Left lobe of liver (tissue), 1 donor: ENCODE results near the gene AGPS.

GRCh38 chr2:177313271-177313774, 48.8 kb upstream of the NFE2L2 start:
- PRO-cap = no peak

DNA sequence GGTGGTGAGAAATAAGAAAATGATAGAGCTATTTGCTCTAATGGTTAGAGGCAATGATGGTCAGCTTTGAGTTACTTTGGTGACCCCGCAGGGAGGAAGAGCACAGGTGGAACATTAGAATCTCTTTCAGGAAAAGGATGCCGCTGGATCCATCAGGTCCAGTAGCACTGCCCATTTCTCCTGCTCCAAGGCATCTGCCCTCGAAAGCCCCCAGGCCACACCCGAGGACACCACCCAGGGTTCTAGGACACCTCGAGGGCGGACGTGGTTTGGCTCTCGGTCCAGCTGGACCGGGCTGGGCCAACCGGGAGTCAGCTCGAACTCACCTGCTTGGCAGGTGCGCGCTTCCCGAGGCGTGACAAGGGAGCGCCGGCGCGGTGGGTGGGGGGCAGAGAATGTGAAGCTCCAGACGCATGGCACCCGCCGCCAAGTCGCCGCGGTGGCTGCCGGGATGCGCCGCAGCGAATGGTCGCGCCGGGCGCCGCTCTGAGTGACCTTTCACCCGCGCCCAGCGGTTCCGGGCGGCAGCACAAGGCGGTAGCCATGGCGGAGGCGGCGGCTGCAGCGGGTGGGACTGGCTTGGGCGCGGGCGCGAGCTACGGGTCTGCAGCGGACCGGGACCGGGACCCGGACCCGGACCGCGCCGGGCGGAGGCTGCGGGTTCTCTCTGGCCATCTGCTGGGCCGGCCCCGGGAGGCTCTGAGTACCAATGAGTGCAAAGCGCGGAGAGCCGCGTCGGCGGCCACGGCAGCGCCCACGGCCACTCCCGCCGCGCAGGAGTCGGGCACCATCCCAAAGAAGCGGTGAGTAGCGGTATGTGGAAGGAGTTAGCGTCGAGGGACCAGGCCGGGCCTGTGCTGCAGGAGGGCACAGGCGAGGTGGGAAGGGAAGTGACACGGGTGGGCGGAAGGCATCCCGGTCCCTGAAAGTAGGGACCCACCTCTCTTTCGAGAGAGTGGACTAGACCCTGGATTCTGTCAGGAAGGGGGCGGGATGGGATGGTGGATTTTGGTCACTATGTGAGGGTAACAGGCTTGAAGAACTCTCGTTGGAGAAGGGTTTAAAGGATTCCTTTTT, at the start of gene AGPS:
Gene AGPS (plus strand): TSS at position 527 of the 1,077 bp plus-strand sequence.
- PRO-cap = bidirectional peak, plus-strand start at position 532 of the sequence, minus-strand start at position 405 of the sequence

- PRO-cap = no peak
These were observed 61.3 kb upstream of the TTC30A start for GRCh38 chr2:177679875-177680192.

DNA sequence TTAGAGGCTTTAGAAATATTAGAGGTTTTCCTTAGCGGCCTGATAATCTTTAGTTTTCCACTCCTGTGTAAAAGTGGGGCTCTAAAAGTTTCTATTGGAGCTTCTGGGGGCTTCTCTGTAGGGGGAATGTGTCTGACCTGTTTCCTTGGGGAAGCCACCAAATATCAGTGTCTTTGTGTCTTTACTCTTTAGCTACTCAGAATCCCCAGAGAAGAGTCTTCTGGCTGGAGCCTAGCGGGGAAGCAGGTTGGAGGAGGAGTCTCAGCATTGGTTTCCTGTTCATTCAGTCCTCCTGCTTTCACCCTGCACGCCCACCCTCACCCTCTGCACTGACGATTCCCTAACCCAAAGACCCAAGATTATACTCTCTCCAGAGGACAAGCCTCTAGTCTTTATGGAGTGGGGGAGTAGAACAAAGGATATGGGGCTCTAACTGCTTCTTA, 112.7 kb upstream of the TTC30A start:
- PRO-cap = no peak

DNA sequence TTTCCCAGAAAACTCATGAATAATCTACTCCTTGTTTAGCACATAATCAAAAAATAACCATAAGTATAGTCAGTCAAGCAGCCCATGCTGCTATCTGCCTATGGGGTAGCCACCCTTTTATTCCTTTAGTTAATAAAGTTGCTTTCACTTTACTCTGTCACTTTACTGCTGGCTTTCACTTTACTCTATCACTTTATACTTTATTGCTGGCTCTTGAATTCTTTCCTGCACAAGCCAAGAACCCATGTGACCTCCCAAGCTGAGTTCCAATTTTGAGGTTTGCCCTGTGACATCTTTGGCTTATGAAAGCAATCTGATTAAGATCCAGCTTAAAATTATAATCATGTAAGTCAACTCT, 165.9 kb upstream of the TTC30A start:
- PRO-cap = unidirectional peak, minus-strand start at position 167 of the sequence

GRCh38 chr2:178493887-178494675, 13.8 kb downstream of the PLEKHA3 start:
- PRO-cap = no peak

DNA sequence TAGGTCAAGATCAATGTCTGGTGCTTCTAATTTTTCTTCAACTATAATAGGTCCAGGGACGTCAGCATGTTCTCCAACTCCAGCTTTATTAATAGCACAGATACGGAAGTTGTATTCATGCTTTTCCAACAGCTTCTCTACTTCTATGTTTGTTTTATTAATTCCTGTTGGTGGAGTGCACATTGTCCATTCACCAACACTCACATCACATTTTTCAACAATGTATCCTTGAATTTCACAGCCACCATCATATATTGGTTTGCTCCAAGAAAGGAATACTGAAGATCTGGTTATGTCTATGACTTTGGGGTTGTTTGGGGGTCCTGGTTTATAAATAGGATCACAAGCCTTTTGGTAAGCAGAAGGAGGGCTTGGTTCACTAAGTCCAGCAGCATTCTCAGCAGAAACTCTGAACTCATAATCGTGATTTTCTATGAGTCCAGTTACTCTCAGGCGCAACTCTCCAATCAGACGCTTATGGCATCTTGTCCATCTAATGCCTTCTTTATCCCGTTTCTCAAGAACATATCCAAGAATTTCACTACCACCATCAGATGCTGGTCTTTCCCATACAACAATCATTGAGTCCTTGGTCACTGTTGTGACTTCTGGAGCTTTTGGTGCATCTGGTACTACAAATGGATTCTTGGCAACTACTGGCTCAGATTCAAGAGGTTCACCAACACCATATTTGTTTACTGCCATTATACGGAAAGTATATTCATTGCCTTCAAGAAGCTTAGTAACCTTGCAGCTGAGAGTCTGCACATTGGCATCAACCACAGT, 89.5 kb downstream of the PLEKHA3 start:
- PRO-cap = no peak

DNA sequence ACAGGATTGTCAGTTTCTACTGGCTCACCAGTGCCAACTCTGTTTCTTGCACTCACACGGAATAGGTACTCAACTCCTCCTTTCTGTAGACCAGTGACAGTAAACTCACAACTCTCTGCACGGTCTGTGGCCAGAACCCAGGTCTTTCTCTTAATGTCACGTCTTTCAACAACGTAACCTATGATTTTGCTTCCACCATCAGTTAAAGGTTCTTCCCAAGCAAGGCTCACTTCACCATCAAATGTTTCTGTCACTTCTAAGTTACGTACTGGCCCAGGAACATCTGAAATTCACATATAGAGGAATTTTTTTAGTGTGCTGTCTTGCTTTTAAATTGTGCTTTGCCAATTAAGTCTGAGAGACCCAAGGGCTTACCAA, 137.9 kb downstream of the PLEKHA3 start:
- PRO-cap = no peak

- PRO-cap = no peak
These were observed 149.3 kb downstream of the PLEKHA3 start for GRCh38 chr2:178629436-178630044.

DNA sequence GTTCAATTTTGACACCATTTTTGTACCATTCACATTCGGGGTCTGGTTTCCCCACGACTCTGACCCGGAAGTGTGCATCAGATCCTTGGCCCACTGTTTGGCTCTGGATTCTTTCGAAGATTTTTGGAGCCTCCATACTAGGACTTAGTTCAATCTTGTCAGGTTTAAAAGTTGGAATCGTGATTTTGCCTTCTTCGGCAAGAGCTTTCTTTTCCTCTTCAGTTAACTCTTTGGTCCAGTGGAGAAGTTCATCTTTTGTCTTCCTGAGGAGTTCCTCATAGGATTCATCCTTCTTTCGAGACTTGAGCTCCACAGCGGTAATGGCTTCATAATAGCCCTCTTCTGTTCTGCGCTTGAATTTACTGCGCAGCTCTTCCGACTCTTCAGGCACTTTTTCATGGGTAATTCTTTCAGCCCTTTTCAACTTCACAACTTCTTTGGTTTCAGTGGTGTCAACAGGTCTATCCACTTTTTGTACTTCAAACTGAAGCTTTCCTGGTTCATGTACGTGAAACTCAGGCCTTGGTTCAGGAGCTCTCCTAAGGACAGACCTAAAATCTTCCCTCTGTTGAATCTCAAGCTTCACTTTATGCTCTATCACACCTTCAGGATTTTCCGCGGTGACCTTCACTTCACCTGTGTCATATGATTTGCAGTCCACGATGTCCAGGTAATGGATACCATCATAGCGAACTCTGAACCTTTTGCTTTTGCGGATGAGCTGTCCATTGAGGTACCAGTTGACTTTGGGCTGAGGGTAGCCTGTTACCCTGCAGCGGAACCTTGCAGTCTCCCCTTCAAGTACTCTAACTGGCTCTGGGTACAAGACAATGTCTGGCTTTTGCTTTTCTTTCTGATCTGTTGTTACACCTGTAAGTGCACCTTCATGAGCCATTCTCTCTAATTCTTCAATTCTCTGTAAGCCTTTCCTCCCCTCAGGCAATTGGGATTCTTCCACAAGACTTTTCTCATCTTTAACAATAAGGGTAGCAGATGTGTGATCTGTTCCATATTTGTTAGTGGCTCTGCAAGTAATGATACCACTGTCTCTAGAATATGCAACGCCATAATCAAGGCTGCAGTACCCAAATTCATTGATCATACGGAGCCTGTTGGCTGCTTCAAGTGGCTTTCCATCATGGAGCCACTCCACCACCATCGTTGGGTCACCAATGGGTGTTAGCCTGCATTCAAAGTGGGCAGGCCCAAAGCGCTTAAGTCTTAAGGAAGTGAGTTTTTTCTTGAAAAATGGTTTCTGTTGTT, 31.3 kb downstream of the TTN start:
- PRO-cap = no peak

DNA sequence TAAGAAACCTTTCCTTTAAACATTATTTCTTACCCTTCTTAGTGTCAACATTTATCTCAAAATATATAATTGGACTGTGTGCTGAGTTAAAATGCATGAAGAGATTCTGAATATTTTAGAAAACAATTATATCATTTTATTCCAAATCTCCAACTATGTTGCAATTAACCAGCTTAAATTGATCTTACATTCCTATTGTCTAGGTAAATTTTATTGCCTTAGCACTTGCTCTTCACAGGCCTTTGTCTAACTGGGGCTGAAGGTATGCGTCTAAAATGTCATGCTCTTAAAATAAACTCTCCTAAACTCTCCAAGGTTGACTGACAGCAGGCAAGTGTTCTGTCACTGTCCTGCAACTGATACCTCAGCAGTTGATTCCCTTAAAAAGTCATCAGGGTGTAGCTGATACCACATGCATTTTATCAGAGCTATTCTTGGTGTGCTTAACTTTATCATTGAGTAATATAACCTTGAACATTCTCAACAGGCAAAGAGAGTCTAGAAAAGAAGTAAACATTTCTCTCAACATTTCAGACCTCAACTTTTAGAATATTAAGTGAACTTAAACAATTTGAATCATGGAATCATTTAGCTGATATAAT, 713 bp downstream of the TTN start:
- PRO-cap = no peak

DNA sequence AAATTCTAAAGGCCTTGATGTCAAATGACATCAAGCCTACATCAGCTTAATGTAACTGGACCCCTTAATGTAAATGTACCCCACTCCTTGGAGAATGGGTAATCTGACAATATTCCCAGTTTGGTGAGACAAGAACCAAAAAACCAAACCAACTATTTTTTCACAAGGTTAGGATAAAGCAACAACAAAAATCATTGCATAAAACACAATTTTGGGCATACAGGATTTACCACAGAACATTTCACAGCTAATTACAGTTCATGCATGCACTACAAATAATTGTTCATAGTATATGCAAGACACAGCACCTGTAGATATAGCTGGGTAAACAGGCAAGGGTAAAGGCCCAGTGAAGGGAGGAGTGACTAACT, 73.2 kb upstream of the CCDC141 start:
- PRO-cap = no peak

- PRO-cap = no peak
These were observed 75.4 kb upstream of the CCDC141 start for GRCh38 chr2:179125292-179125721.

DNA sequence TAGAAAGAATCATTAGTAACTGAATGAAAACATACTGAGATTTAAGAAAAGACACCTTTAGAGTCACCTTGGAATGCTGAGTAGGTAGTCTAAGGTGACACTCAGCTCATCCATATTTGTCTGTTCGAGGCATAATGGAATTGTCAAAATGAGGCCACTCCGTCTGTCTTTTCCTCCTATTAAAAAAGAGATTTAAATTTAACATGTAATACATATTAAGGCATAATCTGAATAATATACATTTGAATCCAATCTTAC, 81.7 kb downstream of the SESTD1 start:
- PRO-cap = no peak

GRCh38 chr2:179254227-179254890, 10.3 kb downstream of the SESTD1 start:
- PRO-cap = no peak

- PRO-cap = bidirectional peak, plus-strand start at chr2:179558246, minus-strand start at chr2:179558217; bidirectional peak, plus-strand start at chr2:179558600, minus-strand start at chr2:179558455
These were observed 293.6 kb upstream of the SESTD1 start for GRCh38 chr2:179558154-179558653.

GRCh38 chr2:180125704-180126012, 118.6 kb upstream of the CWC22 start:
- PRO-cap = no peak

- PRO-cap = no peak
These were observed 152.2 kb upstream of the ITGA4 start for GRCh38 chr2:181305009-181305463.

DNA sequence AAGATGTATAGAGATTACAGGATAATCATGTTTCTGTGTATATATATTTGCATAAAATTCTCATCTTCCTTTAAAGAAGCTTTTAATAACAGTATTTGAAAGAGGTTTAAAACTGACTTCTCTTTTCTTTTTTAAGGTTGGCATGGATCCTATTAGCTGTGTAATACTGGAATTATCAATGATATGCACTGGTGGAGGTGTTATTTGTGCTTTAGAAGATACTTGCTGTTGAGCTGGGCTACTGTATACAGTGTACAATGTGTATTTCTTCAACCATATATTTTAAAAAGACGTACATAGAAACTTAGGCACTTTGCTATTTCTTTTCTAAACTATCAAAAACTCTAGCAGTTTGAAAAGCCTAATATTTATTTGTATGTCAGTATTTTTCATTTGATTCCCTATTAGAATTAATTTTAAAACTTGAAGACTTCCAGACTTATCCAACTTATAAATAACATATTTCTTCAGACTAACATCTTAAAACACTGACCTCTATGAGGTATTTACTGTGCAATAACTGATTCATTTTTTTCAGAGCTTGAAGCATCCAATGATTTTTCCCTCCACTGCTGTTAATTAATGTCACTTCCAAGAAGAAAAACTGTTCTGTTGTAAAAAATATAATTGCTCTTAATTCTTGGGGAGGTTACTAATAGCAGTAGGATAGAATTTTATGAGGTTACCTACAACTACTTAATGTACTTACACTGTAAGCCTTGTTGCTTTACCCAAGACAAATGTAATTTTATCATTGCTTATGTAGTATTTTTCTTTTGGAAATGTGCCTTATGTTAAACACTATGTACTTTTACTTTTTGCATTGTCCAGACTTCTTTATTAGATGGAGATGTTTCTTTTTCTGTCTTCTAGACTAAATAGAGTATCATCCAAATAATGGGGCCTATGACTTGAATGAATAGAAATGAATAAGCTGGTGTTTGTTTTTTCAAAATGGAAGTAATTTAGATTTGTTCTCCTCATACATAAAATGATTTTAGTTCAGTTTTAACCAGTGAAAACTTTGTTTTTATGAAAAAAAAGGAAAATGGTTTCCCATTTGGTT, 38.2 kb downstream of the ITPRID2 start:
- PRO-cap = no peak

GRCh38 chr2:182050463-182051034, 64.9 kb downstream of the PPP1R1C start:
- PRO-cap = unidirectional peak, minus-strand start at chr2:182050620